ENCODE measurements around the genes LCE1A, SPRR2F and S100A7A.

DNA sequence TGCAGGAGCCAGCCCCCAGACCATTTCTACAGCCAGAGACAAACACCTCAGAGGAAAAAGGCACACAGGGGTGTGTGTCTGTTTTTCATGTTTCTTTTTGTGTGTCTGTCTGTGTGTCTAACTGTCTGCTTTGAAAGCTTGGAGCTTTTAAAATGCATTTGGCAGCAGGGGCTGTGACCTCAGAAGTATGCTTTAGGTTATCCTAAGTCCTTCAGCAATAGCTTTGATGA, 7.3 kb downstream of the KPRP start:
- PRO-cap, 2 experiments = no peak in any of the 2 experiments

DNA sequence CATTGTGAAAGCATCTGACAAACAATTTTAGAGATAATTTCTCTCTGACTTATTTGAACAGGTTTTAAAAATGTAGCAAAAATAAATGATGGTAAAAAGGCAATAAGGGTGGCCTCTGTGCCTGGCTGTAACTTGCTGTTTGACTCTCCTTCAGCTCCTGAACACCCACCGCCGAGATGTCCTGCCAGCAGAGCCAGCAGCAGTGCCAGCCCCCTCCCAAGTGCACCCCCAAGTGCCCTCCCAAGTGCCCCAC, at the start of gene LCE1A:
TSS of gene LCE1A (plus strand) at position 177 of the 253 bp plus-strand sequence.
- PRO-cap, 2 experiments = no peak in any of the 2 experiments

- PRO-cap, 2 experiments = no peak in any of the 2 experiments
These were observed 2.0 kb downstream of the SPRR3 start for GRCh38 chr1:153003517-153004001.

- PRO-cap, 2 experiments = no peak in any of the 2 experiments
These were observed at the start of gene SPRR2F for GRCh38 chr1:153113276-153113707. SPRR2F (minus strand) TSS chr1:153113516.

DNA sequence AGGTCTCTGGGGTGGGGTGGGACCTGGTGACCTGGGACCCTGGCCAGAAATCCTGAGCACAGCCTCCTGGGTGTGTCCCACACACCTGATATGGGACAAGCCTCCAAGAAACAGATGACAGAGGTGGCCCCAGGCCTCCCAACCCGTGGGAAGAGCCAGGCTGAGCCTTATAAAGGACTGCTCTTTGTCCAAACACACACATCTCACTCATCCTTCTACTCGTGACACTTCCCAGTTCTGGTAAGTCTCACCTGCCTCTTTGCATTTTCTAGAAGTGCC, at the start of gene S100A7A:
TSS of gene S100A7A (plus strand) at position 197 of the 279 bp plus-strand sequence.
- PRO-cap, 2 experiments = no peak in any of the 2 experiments

- PRO-cap, 2 experiments = no peak in any of the 2 experiments
These were observed 33.2 kb upstream of the S100A7 start for GRCh38 chr1:153493630-153494151.

GRCh38 chr1:153542804-153543434, 2.2 kb upstream of the S100A5 start:
- PRO-cap, 2 experiments = no peak in any of the 2 experiments

DNA sequence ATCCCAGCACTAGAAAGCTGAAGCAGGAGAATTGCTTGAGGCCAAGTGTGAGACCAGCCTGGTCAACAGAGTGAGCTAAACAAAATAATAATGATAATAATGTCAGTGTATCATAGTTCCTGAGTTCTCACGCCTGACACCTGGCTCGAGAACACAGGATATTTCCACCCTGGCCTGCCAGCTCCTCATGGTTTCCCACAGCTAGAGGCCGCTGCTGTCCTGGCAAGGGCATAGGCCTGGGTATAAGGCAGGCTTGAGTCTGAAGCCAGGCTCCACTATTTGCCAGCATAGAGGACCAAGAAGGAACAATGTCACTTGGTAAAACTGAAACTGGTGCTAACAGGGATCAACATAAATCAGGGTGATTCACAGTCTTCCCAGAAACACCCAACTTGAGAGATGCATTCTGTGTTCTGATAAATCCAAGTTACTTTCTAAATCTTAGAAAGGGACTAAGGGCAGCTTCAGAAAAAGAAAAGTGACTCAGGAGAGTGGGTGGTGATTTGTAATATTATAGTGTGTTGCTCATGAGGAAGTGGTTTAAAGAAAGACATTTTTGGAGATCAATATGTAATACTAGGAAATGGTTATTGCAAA, 6.9 kb upstream of the S100A2 start:
- PRO-cap, 2 experiments = no peak in any of the 2 experiments

GRCh38 chr1:153577392-153578108, 11.9 kb upstream of the S100A2 start:
- PRO-cap, 2 experiments = no peak in any of the 2 experiments

DNA sequence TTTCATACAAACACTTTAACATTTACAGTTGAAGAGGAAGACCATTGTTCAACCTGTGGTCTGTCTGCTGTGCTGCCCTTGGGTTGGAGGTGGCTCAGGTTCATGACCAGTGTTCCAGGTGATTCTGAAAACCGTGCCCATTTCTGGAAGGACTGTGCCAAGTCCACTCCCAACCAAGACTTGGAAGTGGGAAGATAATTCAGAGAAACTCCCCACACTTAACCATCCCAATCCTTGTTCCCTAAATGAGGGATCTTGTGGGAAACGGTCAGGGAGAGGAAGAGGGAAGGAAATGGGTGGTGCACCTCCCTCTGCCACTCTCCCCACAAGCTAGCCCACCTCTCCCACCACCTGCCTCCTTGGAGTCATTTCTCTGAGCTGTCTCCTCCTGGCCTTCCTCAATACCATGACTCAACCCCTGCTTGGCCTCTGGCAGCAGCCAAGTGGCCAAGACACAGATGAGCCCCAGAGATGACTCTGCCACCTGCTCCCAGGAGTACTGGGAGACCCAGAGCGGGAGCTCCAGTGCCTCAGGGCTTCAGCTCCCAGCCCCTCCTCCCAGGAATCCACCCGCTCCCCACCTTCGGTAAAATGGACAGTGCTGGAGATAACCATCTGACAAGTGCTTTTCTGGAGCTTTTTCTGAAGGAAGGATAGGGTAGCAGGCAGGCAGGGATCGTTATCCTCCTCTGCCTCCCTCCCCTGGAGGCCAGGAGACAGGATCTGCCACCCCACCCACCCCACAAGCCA, 2.7 kb downstream of the S100A16 start:
- PRO-cap, 2 experiments = no peak in any of the 2 experiments

DNA sequence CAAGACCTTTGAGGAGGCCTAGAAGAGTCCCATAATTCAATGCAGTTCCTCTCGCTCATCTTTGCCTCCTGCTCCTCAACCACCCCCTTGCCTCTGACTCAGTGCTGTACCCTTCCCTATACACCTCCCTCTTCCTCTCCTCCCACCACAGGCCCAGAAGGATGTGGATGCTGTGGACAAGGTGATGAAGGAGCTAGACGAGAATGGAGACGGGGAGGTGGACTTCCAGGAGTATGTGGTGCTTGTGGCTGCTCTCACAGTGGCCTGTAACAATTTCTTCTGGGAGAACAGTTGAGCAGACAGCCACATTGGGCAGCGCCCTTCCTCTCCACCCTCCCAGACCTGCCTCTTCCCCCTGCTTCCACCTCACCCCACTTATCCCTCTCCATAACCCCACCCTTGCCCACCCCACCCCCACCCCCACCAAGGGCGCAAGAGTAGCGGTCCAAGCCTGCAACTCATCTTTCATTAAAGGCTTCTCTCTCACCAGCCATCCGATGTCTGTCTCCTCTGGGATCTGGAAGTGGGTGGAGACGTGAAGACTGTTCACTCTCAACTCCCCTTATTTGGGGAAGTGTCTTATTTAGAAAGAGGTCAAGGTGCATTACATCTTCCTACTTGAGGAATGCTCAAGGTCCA, 2.2 kb upstream of the CHTOP start:
- PRO-cap, 2 experiments = no peak in any of the 2 experiments

- PRO-cap, 2 experiments = no peak in any of the 2 experiments
These were observed 4.2 kb downstream of the CHTOP start for GRCh38 chr1:153637865-153638718.

GRCh38 chr1:153677606-153678074, 848 bp upstream of the NPR1 start:
- PRO-cap, 2 experiments = no peak in any of the 2 experiments

- PRO-cap, 2 experiments = no peak in any of the 2 experiments
These were observed 3.2 kb downstream of the INTS3 start for GRCh38 chr1:153731188-153731389.

- PRO-cap, 2 experiments = no peak in any of the 2 experiments
These were observed 6.9 kb upstream of the SLC27A3 start for GRCh38 chr1:153768209-153768747.

DNA sequence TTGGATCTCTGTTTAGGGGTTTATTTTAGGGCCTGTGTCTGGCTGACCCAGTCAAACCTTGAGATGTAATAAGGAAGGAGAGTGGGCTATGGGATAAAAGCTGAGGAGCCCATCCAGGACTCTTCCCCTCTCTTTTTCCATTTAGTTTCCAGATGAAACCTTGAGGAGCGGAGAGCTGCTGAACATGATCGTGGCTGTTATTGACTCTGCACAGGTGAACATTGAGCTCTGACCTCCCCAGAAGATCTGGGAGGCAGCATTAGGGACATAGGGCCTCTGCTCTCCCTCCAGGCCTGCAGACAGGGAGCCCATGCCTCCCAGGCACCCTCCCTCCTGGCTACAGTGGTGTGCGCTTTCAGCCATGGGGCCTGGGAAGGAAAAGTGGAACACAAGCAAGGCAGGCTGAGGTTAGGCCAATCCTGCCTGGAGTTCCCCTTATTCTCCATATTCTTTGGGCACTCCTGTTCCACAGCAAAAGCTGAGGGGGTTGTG, 6.4 kb upstream of the SLC27A3 start:
- PRO-cap, 2 experiments = no peak in any of the 2 experiments

DNA sequence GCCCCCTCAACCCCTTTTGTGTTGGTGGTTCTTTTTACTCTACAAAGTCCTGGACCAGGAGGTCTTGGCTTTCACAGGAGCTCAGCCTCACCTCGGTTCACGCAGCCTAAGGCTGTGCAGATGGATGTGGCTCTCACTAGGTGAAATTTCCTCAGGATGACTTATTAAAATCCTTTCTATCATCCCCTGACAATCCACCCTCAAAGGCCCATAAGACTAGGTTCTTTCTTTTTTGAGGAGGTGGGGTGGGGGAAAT, 30.5 kb downstream of the SLC27A3 start:
- PRO-cap, 2 experiments = no peak in any of the 2 experiments

- PRO-cap, 2 experiments = no peak in any of the 2 experiments
These were observed 34.0 kb downstream of the GATAD2B start for GRCh38 chr1:153888475-153889445.

DNA sequence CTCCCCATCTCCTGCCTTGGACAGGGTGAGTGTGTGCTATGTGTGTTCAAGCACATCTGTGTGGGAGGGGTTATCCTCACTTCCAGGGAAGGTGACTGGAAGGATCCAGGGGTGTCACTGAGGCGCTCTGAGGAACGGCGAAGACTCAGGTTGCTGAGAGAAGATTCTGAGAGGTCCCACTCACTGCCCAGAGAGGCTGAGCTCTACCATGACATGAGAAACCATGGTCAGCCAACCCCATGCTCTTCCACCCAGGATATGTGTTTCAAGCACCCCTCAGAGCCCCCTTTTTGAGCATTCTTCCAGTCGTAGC, 10.3 kb upstream of the GATAD2B start:
- PRO-cap, 2 experiments = no peak in any of the 2 experiments

DNA sequence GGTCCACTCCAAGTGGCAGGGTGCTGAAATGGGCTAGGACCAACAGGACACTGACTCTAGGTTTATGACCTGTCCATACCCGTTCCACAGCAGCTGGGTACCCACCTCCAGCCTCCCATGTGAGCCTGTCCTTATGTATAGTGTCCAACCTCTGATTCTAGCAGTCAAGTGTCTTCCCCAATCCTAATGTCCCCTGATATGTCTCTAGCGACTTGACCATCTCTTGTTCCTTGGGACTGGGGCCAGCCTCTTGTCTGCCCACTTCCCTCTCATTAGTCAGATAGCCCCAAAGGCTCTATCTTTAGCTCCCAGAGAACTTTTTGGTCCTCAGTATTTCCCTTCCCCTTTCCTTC, 1.2 kb upstream of the CRTC2 start:
- PRO-cap, 2 experiments = no peak in any of the 2 experiments

Measured in cytotoxic T cell (primary cell).